Right ventricle myocardium (tissue), 1 donor: ENCODE data around the gene CDC42EP3.

DNA sequence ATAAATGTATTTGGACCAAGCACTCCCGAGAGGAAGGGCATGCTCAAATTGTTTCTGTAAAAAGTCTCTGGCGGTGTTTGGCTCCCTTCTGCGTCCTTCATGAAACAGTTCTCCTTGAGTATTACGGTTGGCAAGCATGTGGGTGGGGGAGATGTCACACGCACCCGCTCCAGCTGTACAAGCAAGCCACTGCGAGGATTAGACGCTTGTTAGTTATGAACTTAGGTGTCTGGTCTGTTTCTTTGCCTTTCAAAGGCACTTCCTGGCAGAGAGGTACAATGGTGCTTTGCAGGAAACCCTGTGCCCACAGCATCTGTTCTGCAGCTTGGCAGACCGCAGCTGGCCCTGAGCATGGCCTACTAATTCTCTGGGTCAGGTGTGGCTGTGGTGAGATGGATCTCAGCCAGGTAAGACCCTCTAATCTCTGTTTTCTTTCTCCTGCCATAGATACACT is 45.3 kb downstream of the CDC42EP3 start:
- PRO-cap, 2 experiments = no peak in any of the 2 experiments

- PRO-cap, 2 experiments = peak in 2 of 2 experiments; most common plus-strand start chr2:37671723 (in 2); most common minus-strand start chr2:37671642 (in 2)
Observed at GRCh38 chr2:37671291-37671879, at the start of gene CDC42EP3. Gene CDC42EP3, minus strand, starts transcription at chr2:37671642.

GRCh38 chr2:37798642-37798919 is 126.5 kb upstream of the RMDN2 start:
- PRO-cap, 2 experiments = no peak in any of the 2 experiments

GRCh38 chr2:37916331-37916656 is 8.8 kb upstream of the RMDN2 start:
- PRO-cap, 2 experiments = peak in 2 of 2 experiments; most common minus-strand start chr2:37916544 (in 2)

DNA sequence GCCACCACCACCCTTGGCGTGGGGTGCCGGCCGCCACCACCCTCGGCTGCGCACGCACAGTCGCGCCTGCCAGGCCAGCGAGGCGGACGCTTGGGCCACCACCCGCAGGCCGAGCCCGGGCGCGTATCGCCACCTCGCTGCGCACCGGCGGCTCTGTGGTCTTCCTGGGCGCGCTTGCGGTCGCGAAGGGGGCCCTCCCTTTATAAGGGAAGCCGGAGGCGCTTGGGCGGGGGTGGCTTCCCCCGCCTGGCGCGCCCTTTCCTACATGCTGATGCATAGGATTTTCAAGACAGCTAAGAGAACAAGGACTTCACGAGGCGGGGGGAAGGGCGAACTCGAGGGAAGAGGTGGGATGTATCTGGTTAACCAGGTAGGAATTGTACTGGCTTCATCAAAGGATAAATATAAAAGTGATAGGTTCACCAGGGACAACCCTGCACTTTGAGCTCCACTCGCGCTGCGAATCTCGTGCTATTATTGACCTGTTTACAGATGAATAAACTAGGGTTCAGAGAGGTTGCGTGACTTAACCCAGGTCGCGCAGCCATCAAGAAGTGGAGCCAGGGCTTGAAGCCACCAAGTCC is 1.3 kb upstream of the CYP1B1 start:
- PRO-cap, 2 experiments = peak in 2 of 2 experiments; most common plus-strand start position 57 of the sequence (in 1); most common minus-strand start position 176 of the sequence (in 2)

GRCh38 chr2:38113928-38114560 is 38.1 kb upstream of the CYP1B1 start:
- PRO-cap, 2 experiments = no peak in any of the 2 experiments

DNA sequence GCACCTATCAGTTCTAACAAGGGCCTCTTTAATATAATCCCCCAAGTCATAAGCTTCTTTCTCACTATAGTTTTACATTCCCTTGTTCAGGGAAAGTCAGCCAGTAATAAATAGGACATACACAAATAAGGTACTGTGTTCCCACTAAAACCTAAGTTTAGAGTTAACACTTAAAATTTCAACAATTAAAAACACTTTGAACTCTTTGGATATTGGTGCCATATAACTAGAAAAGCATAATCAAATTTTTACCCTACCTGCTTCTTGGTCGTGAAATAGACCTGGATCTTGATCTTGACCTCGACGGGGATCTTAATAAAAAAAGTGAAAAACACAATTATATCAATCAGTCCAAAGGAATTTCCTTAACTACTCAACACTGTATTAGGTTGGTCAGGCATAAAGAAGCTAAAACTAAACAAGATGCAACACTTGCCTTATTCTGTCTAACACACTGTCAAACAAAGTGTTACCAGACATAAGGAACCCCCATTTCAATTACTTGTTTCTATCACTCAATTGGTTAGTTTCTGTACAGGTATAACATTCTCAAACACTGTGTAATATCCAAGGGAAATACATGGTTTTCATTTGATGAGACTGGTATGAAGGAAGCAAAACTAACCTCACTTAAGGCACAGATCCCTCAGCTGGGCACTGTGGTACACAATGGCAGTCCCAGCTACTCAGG is 4.6 kb downstream of the SRSF7 start:
- PRO-cap, 2 experiments = no peak in any of the 2 experiments

DNA sequence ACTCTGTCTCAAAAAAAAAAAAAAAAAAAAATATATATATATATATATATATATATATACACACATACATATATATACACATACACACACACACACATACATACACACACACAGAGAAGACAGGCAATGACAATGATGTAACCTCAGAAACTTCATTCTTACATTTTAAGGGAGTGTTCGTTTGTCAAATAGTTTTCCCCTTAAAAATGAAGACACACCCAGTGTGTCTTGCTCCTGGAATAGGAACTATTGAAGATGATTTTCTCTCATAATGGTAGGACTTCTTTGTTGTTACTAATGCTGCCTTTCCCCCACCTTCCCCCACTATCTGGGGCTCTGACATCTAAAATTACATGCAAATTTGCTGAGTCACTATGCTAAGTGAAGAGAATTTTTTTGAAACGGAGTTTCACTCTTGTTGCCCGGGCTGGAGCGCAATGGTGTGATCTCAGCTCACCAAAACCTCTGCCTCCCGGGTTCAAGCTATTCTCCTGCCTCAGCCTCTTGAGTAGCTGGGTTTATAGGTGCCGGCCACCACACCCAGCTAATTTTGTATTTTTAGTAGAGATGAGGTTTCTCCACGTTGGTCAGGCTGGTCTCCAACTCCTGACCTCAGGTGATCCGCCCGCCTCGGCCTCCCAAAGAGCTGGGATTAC is 48.1 kb downstream of the DHX57 start:
- PRO-cap, 2 experiments = no peak in any of the 2 experiments

GRCh38 chr2:39066440-39067055 is 54.3 kb downstream of the SOS1 start:
- PRO-cap, 2 experiments = no peak in any of the 2 experiments

- PRO-cap, 2 experiments = no peak in any of the 2 experiments
Observed at GRCh38 chr2:39107208-39108244, 13.3 kb downstream of the SOS1 start.

GRCh38 chr2:39119659-39120064 is 1.2 kb downstream of the SOS1 start:
- PRO-cap, 2 experiments = no peak in any of the 2 experiments

GRCh38 chr2:39128751-39129107 is 7.9 kb upstream of the SOS1 start:
- PRO-cap, 2 experiments = no peak in any of the 2 experiments

GRCh38 chr2:40304858-40305468 is 146.9 kb downstream of the SLC8A1 start:
- PRO-cap, 2 experiments = no peak in any of the 2 experiments

GRCh38 chr2:40513036-40513472 is 61.2 kb upstream of the SLC8A1 start:
- PRO-cap, 2 experiments = no peak in any of the 2 experiments

- PRO-cap, 2 experiments = no peak in any of the 2 experiments
Observed at GRCh38 chr2:41859835-41860760, 187.7 kb upstream of the PKDCC start.

DNA sequence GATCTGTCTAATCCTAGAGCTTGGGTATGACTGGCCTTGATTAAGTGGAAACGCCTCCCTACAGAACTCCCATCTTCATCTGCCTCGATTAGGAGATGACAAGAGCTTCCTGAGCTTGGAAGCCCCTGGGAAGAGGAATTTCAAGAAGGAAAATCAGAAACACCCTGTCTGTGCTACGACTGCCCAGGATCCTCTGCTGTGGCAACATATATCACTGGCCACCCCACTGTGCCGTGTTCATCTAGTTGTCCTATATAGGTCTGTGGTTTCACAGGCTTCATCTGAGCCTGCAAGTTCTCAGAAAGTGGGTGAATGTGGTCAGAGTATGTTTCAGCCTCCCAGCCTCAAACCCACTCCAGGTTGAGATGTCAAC is 151.4 kb upstream of the PKDCC start:
- PRO-cap, 2 experiments = no peak in any of the 2 experiments

DNA sequence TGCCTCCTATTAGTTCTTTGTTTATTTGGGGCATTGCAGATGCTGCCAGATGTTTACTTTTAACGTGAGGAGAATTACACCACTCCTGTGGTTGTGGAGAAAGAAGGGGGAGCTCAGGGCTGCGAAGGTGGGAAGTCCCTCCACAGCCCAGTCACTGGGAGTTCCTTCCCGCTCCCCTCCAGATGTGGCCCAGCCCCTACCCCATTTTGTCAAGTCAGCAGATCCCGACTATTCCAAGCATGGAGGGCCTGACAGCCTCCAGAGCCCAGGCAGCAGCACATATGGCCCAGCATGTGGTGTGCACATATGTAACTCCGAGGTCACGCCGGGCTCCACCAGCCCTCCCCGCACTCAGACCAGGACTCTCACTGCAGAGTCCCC is 20.9 kb downstream of the PKDCC start:
- PRO-cap, 2 experiments = no peak in any of the 2 experiments

GRCh38 chr2:42078585-42079055 is 30.8 kb downstream of the PKDCC start:
- PRO-cap, 2 experiments = no peak in any of the 2 experiments

DNA sequence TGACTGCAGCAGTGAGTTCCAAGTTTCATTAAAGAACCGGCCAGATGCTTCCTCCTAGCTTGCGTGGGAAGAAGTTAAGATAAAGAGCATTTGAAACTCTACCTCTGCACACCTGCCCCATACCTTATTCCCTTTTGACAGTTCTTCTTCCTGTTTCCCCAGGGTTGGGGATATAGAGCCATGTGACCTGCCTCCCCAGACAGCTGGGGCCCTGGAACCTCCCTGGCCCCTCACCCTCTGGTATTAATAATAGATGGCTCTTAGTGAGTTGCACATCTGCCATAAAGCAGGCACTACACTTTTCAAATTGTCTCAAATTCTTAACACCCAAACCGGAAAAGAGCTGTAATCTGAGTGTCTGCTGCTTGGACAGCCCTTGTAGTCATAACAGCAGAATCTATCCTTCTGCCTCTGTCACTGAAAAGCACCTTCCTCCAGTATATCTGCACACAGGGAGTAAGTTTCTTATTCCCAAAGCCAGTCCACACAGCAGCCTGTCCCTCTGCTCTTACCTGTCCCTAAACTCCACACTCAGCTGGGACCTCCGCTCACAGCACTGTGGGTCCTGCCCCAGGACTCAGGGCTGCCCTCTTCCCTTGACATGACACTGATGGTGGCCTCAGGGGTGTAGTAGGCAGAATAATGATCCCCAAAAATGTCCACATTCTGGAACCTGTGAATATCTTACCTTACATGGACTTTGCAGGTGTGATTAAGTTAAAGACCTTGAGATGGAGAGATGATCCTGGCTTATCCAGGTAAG is 39.9 kb upstream of the EML4 start:
- PRO-cap, 2 experiments = no peak in any of the 2 experiments

GRCh38 chr2:42177365-42177829 is 8.2 kb downstream of the EML4 start:
- PRO-cap, 2 experiments = no peak in any of the 2 experiments